Type B pancreatic cell (in vitro differentiated cells): ENCODE results near the gene LAMB3.

DNA sequence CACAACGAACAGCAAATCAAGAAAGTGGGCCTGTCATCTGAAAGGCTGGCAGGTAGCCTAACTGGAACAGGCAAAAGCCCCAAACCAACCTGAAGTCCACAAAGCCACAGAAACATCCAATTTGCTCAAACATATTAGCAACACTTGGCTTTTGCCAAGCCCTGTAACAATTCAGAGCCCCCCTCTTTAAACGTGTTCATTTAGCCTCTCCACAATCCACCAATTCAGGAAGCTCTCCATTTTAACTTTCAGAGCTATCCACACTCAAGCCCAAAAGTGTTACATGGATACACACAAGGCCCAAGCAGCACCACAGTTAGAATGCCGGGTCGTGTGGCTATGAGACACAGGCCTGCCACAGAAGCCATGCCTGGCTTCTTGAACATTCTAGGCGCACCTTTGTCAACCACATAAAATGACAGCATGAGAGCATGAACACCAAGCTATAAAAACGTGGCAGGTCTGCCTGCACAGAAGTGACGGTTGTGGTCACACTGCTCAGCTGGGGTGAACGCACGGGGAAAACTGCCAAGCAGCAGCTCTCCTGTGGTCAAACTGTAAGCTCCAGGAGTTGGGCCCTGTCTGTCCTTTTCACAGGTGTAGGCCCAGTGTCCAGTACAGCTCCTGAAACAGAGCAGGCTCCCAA, 49.3 kb downstream of the CD34 start:
- PRO-cap: no peak

DNA sequence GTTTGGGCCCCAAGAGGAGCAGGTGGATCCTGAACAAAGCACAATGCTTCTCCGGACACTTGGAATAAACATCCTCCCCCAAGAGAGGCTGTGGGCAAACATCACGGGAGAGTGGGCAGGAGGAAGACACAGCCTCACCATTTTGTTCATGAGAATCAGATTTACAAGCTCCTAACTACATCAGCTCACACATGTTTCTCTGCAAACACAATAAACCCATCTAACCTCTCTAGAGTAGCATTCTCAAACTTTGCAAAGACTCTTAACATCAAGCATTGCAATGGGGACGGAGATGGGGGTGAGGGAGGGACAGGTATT, 18.0 kb downstream of the CD34 start:
- PRO-cap: no peak

- PRO-cap: no peak
These were observed 48.4 kb upstream of the CD34 start for GRCh38 chr1:207958807-207960207.

DNA sequence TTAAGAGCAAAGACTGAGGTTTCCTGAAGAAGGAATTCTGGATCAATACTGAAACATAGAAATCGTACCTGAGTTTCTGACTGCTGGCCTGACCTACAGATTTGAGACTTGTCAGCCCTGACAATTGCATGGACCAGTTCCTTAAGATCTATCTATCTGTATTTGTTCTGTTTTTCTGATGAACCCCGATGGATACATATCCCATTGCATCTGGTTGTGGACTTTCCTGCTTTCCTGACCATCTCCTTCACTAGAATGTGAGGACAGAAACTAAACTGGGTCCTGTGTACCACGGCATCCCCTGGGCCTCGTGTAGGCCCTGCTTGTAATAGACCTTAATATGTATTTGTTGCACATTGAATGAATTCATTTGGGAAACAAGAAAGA, 81.6 kb upstream of the CD34 start:
- PRO-cap: no peak

- PRO-cap: no peak
These were observed 112.1 kb downstream of the PLXNA2 start for GRCh38 chr1:208131892-208132698.

- PRO-cap: no peak
These were observed 85.9 kb downstream of the PLXNA2 start for GRCh38 chr1:208158201-208158730.

DNA sequence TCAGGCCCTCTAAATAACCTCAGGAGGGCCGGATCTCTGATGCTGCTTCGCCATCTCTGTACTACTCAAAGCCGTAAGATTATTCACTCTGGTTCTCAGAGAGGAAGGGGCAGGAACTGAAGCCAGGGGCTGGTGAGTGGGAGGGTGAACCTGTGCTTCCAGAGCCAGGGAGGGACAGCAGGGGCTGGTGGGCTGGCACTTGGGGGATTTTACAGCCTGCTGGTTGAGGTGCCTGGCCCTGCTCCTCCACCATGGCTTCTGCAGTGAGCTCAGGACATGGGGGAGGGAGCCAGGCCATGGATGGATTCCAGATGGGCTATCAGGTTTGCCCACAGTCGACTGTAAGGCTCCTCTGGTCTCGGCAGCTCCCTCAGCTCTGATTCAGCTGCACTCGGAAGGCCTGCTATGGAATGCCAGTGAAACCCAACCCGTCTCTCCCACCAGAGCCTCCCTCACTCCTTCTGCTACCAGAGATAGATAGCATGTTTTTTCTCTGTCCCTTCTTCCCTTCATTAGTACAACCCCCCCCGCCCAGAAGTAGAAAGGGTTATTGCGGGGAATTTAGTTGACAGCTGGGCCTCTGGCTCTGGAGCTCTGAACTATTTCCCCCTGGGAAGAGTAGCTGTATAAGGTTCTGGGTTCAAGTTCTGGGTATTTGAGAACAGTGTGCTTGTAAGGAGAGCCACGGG, 84.3 kb downstream of the PLXNA2 start:
- PRO-cap: no peak

- PRO-cap: no peak
These were observed 59.9 kb downstream of the PLXNA2 start for GRCh38 chr1:208183956-208185016.

DNA sequence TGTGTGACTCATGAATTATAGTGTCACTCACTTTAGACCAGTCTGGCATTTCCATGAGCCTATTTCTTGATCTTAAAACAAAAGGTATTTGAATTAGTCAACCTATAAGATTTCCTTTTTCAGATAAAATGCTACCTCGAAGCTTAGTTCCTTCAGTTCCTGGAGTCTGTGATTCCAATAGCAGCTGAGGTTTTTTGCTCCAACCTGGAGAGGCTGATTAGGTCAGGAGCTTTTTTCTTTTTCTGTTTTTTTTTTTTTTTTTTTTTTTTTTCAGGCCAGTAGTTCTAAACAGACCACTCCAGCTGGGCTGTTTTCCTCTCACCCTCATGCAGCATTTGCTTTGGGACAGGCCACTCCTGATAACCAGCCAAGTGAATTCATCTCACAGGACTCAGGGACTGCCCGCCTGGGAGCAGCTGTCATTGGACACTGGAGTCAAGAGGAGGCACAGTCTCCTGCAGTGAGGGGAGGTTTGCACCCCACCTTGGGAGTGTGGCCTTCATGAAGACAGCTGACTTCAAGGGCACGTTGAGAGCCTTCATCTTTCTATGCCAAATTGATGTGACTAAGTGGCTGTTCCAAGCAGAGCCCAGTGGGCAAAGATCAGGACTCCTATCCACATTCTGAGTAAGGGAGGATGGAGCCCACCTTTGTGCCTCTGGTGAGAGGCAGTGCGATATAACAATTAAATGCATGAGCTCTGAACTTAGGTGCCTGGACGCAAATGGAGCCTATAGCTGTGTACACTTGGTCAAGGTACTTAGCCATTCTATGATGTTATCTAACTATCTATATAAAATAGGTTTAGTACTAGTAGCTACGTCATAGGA, 22.8 kb downstream of the PLXNA2 start:
- PRO-cap: no peak

DNA sequence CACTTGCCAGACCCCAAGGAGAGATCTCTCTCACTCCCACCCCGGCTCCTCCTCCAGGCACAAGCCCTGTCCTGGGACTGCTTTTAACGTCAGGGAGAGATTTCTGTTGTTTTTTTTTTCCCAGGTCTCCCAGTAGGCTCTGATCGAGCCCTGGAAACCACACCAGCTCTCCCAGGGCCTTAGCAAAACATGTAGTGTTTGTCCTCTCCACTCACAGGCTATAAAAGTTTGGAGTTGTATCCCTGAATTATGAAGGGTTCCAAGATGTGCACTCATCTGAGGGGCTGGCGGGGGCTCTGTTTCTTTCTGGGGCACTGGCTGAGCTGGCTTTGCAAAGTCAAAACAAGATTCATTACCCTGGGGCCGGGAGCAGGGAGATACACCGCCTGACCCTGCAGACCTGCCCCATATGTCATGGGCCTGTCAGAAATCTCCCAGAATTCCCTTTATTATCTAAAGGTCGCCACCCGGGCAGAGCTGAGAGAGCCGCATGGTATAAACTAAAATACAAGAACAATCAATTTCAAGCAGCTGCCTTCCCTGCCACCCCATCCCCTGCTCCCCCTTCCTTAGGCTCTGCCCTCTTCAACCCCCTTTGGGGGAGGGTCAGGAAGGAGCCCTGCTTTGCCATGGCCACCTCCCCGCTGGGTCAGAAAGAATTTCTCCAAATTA, 17.8 kb downstream of the PLXNA2 start:
- PRO-cap: no peak

- PRO-cap: no peak
These were observed 8.3 kb upstream of the PLXNA2 start for GRCh38 chr1:208252453-208252856.

- PRO-cap: no peak
These were observed 637.5 kb upstream of the CAMK1G start for GRCh38 chr1:208946044-208946472.

- PRO-cap: no peak
These were observed 156.3 kb upstream of the CAMK1G start for GRCh38 chr1:209427252-209427605.

- PRO-cap: no peak
These were observed 112.3 kb upstream of the CAMK1G start for GRCh38 chr1:209471232-209471535.

DNA sequence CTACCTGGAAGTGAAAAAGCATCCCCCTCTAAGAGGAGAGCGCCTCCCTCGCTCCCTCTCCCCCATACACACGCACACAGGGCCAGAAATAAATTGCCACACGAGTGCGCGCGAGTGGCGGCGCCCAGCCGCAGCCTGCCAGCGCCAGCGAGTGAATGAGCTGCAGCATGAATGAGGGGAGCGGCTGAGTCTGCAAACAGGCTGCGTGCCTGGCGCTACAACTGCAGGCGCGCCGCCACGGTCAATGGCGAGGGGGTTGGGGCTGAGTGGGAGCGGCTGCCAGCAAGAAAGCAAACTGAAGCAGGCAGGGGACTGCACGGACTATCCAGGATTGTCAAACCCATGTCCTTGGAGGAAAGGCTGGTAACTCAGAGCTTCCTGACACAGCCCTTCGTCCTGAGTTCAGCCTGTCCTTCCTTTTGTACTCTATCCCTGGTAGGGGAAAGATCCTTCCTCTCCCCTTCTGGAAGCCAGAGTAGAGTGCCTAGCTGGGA, 2.2 kb downstream of the CAMK1G start:
- PRO-cap: bidirectional peak, plus-strand start at position 247 of the sequence, minus-strand start at position 153 of the sequence

- PRO-cap: no peak
These were observed 8.9 kb downstream of the LAMB3 start for GRCh38 chr1:209643277-209643675.

GRCh38 chr1:209648820-209649807, 3.1 kb downstream of the LAMB3 start:
- PRO-cap: no peak

GRCh38 chr1:209652201-209652773, at the start of gene LAMB3:
TSS of gene LAMB3 (minus strand) at chr1:209652425.
- PRO-cap: bidirectional peak, plus-strand start at chr1:209652582, minus-strand start at chr1:209652425

DNA sequence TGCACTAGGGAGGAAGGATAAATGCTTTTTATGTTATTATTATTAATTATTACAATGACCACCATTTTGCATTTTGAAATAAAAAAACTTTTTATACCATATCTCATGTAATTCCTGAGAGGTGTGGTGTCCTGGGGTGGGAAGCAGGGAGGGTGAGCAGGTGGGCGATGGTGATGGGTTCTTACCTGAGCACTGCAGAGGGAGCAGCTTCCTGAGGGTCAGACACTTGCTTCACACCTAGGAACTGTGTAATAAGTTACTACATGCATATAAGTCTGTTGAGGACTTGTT, 1.0 kb downstream of the G0S2 start:
- PRO-cap: no peak

DNA sequence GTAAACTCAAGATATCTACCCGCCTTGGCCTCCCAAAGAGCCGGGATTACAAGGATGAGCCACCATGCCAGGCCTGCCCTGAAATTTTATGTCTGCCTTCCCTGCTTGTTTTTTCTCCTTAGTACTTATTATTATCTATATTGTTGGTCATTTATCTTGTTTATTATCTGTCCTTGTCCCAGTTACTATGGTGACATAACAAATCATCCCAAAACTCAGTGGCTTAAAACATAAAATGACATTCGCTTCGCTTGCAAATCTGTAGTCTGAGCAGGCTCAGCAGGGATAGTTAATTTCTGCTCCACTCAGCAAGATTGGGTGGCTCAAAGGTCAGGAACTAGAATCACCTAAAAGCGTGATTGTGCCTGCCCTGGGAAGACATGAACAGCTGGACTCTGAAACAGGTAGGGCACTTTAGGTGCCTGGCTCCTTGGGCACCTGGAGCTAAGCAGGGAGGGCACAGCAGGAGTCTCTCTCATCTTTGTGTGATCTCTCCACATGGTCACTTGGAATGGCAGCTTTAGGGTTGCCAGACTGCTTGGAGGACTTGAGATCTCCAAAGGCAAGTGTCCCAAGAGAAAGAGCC, 14.7 kb upstream of the TRAF3IP3 start:
- PRO-cap: no peak